ENCODE measurements around the gene PRR35.

DNA sequence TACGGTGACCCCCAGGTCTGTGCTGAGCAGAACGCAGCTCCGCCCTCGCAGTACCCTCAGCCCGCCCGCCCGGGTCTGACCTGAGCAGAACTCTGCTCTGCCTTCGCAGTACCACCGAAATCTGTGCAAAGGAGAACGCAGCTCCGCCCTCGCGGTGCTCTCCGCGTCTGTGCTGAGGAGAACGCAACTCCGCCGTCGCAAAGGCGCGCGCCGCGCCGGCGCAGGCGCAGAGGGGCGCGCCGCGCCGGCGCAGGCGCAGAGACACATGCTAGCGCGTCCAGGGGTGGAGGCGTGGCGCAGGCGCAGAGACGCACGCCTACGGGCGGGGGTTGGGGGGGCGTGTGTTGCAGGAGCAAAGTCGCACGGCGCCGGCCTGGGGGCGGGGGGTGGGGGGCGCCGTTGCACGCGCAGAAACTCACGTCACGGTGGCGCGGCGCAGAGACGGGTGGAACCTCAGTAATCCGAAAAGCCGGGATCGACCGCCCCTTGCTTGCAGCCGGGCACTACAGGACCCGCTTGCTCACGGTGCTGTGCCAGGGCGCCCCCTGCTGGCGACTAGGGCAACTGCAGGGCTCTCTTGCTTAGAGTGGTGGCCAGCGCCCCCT is 42.9 kb downstream of the POLR3K start:
- PRO-cap, result no peak

DNA sequence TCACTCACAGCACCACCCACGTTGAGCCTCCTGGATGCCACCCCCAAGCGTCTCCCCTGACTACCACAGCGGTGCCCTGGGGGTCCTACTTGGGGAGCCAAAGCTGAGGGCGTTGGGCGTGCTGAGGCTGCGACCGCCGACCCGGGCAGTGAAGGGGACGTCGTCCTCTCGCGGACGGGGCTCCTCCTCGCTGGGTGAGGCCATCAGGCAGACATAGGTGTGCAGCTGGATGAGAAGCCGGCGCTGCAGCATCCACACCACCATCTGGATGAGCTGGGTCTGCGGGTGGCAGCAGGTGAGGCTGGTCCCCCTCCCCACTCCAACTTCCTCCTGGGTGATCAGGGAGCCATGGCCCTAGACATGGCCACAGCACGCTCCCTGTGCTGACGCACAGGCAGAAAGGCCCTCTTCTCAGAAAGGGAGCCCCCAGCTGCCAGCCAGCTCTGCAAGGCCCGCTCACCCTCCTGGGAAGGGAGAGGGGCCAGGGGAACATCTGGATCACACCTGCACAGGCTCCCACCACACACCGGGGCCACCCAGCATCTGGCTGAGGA is 11.7 kb downstream of the MPG start:
- PRO-cap, result no peak

DNA sequence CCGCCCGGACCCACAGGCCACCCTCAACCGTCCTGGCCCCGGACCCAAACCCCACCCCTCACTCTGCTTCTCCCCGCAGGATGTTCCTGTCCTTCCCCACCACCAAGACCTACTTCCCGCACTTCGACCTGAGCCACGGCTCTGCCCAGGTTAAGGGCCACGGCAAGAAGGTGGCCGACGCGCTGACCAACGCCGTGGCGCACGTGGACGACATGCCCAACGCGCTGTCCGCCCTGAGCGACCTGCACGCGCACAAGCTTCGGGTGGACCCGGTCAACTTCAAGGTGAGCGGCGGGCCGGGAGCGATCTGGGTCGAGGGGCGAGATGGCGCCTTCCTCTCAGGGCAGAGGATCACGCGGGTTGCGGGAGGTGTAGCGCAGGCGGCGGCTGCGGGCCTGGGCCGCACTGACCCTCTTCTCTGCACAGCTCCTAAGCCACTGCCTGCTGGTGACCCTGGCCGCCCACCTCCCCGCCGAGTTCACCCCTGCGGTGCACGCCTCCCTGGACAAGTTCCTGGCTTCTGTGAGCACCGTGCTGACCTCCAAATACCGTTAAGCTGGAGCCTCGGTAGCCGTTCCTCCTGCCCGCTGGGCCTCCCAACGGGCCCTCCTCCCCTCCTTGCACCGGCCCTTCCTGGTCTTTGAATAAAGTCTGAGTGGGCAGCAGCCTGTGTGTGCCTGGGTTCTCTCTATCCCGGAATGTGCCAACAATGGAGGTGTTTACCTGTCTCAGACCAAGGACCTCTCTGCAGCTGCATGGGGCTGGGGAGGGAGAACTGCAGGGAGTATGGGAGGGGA is 568 bp downstream of the HBA2 start:
- PRO-cap, result no peak

GRCh38 chr16:205787-206371 is 23.4 kb downstream of the LUC7L start:
- PRO-cap, result no peak

GRCh38 chr16:268093-269192 is 7.3 kb downstream of the RGS11 start:
- PRO-cap, result no peak

GRCh38 chr16:289156-289947 is 6.4 kb downstream of the PDIA2 start:
- PRO-cap, result no peak

DNA sequence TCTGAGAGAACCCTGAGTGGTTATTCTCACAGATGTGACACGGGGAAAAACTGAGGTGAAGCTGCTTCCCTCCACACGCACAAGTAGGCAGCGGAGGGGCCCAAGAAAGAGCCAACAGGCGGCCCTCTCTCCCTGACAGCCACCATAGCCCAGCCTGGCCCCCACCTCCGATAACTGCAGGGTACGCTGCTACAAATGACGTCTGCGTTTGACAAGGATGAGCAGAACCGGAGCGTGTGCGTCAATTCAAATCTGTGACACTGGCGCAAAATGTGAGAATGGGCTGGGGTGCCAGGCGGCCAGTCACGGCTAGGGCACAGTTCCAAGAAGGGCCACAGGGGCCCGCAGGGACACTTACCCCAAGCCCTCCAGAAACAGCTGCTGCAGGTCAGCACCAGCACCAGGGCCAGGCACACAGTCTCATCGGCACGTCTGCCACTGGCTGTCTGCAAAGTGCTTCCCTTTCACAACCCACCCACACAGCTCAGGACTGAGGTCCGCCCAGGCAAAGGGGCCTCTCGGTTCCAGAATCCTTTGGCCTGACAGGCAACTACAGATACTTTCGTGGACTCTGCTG is 14.5 kb downstream of the AXIN1 start:
- PRO-cap, result no peak

GRCh38 chr16:424605-424810 is 941 bp upstream of the RAB11FIP3 start:
- PRO-cap, result bidirectional peak, plus-strand start at chr16:424665, minus-strand start at chr16:424418; unidirectional peak, plus-strand start at chr16:424763

DNA sequence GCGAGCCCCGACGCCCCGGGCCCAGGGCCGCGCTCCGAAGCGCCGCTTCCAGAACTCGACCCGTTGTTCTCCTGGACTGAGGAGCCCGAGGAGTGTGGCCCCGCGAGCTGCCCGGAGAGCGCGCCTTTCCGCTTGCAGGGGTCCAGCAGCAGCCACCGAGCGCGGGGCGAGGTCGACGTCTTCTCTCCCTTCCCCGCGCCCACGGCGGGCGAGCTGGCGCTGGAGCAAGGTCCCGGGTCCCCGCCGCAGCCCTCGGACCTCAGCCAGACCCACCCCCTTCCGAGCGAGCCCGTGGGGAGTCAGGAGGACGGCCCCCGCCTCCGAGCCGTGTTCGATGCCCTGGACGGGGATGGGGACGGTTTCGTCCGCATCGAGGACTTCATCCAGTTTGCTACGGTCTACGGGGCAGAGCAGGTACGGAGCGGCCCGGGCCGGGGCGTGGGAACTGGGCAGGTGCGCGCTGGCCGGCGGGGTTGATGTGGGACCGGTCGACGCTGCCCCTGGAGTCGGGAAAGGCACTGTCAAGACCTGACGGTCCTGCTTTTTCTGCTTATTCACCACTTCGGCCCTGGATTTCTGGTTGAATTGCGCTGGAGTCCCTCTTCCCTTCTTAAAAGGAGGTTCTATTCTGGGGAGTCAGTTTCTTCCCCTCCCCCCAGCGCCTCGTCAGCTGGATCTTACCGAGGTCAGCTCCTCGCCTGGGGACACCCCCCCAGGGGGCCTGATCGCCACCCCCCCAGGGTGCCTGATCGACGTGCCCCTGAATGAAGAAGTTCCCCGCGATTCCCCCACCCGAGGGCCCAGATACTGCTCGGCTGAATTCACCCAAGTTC is 1.1 kb downstream of the RAB11FIP3 start:
- PRO-cap, result no peak

GRCh38 chr16:496431-497328 is 30.8 kb upstream of the CAPN15 start:
- PRO-cap, result no peak

DNA sequence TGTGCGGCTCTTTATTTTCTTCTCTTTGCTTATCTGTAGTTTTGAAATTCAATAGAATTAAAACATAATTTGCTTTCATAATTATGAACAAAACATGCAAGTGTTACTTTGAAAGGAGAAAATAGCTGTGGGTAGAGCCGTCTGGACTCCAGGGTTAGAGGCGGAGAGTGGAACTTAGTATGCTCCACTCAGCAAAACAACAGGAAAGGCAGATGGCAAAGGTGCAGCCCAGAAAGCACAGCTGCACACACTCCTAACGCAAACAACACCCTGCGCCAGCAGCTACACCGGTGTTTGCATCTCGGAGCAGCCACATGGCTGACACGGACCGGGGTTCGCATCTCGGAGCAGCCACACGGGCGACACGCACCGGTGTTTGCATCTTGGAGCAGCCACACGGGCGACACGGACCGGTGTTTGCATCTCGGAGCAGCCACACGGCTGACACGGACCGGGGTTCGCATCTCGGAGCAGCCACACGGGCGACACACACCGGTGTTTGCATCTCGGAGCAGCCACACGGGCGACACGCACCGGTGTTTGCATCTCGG is 12.3 kb upstream of the CAPN15 start:
- PRO-cap, result no peak

- PRO-cap, result no peak
Observed at GRCh38 chr16:523999-524724, 3.4 kb upstream of the CAPN15 start.

GRCh38 chr16:525368-526082 is 2.0 kb upstream of the CAPN15 start:
- PRO-cap, result no peak

- PRO-cap, result no peak
Observed at GRCh38 chr16:528678-529806, 1.5 kb downstream of the CAPN15 start.

- PRO-cap, result no peak
Observed at GRCh38 chr16:536544-537011, 9.1 kb downstream of the CAPN15 start.

DNA sequence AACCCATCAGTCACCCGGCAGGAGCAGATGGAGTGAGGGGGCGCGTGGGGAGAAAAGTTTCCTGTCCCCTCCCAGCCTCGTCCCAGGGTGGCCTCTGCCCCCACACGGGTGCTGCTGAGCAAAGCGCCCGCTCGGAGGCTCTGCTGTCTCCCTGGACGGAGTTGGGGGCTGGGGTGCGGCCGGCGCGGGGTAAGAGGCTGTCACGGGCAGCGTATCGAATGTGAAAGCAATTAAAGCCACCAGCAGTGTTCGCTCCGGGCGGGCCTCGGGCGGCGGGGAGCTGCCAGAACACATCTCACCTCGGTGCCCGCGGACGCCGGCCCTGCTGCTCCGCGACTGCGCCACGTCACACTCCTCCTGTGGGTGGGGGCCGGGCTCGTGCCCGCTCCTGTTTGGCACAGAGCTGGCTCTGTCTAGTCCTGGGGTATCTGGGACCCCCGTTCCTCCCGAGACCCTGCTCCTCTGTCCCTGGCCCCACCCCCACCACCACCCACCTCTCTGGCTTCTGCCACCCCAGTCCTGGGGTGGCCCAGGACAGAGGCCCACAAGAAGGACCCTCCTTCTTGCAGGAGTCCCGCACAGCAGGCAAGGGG is 5.1 kb upstream of the PRR35 start:
- PRO-cap, result no peak

DNA sequence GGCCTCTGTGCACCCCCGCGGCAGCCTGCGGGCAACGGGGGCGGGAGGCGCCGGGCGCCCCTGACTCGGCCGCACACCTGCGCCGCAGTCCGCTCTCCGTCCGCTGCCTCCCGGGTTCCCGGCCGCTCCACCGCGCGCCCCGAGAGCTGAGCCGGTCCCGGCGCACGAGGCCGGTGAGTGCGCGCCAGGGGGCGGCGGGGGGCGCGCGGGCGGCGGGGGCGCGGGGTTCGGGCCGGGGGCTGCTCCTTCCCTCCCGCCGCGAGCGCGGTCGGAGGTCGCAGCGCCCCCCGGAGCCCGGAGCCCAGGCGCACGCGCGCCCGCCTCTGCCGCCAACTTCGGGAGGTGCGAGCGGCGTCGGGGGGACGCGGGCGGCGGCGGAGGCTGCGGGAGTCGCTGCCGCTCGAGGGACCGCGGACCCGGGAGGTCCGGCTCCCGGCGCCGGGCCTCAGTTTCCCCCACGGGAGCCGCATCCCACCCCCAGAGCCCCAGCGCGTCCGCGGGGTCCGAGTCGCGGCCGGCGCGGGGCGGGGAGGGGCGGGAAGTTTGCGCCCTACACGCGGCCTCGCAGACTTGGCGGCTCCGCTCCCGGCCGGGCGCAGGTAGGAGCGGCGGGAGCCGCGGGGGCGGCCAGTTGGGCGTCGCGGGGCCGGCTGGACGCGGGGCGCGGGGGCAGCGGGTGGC is at the start of gene PRR35:
TSS of gene PRR35 (plus strand) at position 332 of the 681 bp plus-strand sequence.
- PRO-cap, result no peak

DNA sequence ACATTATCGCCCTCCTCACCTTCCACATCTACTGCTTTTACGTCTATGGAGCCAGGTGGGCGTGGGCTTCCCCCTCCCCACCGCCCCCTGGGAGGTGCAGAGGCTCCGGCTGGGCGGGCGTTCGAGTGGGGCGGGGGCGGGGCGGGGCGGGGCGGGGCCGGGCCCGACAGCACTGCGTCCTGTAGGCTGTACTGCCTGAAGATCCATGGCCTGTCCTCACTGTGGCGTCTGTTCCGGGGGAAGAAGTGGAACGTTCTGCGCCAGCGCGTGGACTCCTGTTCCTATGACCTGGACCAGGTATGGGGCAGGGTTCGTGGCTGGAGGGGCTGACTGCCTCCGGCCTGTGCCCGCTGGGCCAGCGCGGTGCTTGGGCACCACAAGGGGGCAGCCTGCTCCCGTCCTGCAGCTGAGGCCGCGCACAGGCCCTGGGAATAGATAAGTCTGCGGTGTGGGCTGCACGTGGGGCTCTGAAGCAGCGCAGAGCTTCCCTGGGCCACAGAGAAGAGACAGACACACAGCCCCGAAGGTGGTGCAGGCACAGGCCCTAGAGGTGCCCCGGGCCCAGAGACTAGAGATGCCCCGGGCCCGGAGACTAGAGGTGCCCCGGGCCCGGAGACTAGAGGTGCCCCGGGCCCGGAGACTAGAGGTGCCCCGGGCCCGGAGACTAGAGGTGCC is 9.3 kb downstream of the PIGQ start:
- PRO-cap, result no peak

DNA sequence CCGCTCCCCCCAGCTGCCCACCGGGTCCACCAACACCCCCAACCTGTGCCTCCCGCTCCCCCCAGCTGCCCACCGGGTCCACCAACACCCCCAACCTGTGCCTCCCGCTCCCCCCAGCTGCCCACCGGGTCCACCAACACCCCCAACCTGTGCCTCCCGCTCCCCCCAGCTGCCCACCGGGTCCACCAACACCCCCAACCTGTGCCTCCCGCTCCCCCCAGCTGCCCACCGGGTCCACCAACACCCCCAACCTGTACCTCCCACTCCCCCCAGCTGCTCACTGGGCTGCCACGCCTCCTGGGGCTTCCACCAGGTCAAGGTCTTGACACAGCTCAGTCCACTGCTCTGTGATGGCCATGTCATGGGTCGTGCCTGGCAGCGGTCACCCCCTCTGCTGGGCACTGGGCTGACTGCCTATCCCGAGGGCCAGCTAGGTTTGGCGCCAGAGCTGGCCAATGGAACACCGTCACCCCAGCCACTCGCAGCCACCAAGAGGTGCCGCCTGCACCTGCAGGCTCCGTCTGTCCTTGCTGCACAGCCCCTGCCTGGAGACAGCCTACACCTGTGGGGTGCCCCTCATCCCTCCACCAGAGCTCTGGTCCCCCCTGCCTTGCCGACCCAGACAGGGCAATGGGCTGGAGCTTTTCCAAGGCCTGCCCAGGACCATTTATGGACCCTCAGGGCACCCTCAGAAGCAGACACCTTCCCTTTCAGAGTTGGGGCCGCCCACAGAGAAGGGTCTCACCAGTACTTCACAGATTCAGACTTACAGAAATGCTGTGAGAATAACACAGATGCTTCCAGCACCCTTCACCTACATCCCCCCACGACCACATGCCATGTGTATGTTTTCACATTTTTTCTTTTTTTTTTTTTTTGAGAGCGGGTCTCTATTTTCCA is 4.5 kb upstream of the RAB40C start:
- PRO-cap, result no peak

GRCh38 chr16:666452-666877 is 1.5 kb upstream of the RHOT2 start:
- PRO-cap, result no peak

Measured in ascending aorta (tissue), 1 donor.